Thoracic aorta (tissue), 1 donor: Measurements from ENCODE around the gene HIC2.

DNA sequence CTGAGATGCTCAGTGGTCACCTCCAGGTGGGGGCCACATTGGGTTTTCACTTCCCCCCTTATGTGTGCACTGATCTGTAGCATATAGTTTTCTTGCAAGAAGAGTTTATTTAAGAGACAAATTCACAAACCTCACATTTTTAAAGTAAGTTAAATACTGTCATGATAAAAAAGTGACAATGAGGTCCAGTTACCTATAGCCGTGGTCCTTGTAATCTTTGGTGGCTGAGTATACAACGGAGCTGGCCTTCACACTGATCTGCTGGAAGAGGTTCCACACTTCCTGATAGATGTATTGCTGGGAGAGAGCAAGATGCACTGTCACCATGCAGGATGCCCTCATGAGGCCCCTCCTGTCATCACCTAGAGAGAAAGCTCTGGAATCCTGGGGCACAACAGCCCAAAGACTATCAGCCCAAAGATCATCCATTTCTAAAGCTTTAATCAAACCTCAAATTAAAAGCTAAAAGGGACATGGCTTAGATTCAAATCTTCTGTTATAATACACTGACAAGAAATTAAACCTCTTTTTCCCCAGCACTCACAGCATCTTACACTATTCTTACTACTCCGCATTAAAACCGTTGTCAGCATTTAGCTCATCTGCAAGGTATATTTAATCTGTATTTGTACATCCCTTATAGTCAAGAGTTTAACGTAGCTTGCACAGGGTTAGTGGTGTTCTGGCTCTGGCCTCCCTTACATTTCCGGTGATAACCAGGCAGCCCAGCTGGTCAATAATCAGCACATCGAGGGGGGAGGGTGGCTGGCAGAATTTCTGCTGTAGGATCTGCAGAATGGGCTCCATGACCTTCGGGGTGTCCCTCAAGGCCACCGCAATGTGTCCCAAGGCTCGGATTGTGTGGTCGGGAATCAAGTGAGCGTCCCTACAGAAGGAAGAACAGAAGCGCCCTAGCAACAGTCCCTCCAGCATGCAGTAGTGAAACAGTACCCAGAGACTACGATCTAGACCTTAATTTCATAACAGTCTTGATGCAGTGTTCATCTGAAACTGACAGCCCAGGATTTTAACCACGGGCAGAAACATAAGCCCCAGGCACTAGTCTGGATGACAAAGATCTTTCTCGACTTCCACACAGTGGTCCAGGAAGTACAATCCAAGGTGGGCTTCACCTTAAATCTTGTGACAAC, 24.9 kb downstream of the SERPIND1 start:
- RAMPAGE, long total RNA: no peak

GRCh38 chr22:20820241-20821079, 38.2 kb downstream of the PI4KA start:
- RAMPAGE, long total RNA: no peak

DNA sequence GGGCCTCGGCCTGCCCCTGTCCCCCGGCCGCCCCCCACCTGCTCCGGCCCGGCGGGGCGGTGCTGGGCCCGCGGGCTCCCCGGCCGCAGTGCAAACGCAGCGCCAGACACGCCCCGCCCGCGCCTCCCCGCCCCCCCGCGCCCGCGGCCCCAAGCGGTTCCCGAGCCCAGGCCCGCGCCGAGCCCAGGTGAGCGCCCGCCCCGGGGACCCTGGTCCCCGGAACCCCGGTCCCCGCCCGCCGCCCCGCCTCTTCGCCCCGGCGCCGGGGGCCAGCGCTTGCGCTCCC, 2.1 kb upstream of the AIFM3 start:
- RAMPAGE, long total RNA: no peak

DNA sequence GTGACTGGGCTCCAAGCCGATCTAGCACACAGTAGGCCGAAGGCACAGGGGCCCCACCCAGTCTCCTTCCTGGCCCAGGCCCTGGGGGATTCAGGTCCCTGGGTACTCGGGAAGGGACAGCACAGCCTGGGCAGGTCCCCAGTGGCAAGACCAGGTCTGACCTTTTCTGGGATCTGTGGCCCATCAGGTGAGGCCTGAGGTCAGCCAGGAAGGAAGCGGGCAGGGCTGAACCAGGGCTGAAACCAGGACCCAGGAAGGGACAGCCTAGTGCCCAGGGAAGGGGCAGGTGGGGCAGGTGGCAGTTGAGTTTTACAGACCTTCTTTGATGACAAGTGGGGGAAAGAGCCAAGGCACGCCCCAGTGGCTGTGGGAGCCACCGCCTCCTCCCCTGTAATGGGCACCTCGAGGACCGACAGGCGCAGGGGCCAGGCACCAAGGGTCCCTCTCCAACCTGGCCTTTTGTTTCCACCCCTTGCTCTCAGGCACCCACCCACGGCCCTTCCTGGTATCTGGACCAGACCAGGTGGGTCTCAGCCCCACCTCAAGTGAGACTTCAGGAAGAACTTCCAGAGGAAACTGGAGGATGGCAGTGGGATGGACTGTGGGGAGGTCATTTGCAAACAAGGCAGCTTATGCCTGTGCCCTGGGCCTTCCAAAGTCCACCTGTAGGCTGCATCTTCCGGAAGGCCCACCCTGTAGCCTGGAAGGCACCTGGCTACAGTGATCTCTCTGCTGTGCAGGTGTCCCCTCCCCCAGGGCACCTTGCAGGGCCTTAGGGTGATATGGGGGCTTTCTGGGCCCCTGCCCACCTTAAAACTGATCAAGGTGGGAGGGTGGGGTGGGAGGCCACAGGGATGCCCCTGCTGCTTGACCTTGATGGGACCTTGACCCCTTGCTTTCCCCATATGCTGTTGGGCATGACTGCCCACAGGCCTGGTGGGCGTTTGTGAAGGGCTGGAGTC, 750 bp upstream of the AIFM3 start:
- RAMPAGE, long total RNA: no peak

- RAMPAGE, long total RNA: no peak
Observed at GRCh38 chr22:21001071-21001960, 602 bp downstream of the THAP7 start.

- RAMPAGE, long total RNA: no peak
Observed at GRCh38 chr22:21417295-21417836, at the start of gene HIC2. HIC2 (plus strand) TSS chr22:21417371.

GRCh38 chr22:21568982-21569190, 1.4 kb downstream of the UBE2L3 start:
- RAMPAGE, long total RNA: no peak

- RAMPAGE, long total RNA: no peak
Observed at GRCh38 chr22:21620366-21621013, 9.3 kb downstream of the YDJC start.

DNA sequence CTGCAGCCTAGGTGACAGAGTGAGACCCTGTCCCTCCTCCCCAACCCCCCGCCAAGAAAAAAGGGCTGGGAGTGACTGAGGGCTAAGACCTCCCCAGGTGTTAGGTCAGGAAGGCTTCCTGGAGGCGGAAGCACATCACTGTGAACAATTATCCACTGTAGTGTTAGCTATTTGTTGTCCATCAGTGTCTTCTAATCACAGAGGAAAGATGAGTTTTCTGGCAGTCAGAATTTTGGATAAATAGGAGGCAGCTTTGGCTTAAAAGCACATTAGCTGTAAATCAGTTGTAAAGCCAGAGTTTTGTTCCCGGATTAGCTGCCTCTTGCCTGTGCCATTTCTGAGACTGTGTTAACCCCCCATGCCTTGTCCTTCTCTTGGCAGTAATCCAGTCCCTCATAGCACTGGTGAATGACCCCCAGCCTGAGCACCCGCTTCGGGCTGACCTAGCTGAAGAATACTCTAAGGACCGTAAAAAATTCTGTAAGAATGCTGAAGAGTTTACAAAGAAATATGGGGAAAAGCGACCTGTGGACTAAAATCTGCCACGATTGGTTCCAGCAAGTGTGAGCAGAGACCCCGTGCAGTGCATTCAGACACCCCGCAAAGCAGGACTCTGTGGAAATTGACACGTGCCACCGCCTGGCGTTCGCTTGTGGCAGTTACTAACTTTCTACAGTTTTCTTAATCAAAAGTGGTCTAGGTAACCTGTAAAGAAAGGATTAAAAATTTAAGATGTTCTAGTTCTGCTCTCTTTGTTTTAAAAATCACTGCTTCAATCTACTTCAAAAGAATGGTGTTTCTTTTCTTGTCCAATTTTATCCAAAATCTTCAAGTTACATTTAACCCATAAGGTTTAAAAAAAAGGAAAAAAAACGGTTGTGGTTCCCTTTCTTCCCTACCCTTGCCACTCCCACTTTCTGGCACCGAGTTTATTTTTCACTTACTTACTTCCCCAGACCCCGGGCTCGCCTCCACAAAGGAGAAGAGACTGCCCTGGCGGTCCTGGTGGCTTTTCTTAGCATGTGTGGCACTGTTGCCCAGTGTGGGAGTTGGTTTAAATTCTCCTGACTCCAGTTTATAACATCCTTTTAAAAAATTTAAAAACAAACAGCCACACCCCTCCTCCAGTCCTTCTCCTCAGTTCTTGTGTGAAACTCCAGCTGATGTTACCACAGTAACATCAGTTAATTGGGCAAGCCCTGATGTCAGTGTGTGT, 8.3 kb downstream of the YDJC start:
- RAMPAGE, long total RNA: no peak

DNA sequence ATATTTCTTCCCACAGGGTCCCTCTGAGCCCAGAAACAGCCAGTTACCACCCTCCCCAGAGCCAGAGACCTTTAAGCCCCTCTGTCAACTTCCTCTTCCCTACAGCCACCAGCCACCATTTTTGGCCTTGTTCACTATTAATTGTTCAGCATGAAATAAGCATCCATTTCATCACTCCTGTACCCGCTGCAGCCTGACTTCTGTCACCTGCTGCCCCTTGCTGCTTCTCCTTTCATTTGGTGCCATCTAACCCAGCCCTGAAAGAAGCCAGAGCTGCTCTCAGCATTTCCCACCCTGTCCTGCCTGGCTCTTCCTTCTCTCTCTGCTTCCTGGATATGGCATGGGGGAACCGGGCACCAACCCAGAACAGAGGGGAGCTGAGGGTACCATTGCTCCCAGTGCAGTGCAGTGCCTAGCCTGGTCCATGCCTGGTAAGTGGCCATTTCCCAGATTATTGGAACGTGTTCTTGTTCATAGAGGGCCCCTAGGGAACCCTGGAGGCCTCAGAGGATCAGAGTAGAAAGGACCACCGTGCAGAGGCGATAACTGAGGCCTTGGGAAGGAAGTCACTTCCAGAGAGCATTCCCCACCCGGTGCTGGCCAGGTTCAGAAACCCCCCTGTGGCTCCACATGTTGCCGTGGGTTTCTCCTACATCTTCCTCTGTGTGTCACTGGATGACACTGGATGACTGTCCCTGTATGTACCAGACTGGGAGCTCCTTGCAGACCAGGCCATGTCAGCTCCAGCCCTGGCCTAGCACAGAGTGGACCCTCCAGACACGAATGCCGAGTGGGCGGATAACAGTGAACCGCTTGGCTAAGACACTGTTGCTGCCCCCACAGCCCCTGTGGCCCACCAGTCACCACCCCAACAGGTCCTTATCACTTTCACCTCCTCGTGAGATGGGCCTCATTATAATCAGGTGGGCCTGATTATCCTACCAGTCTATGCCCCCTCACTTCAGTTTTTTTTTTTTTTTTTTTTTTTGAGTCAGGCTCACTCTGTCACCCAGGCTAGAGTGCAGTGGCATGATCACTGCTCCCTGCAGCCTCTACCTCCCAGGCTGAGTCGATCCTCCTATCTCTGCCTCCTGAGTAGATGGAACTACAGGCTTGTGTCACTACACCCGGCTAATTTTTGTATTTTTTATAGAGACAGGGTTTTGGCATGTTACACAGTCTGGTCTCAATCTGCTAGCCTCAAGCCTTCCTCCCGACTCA, 4.6 kb downstream of the YDJC start:
- RAMPAGE, long total RNA: no peak

GRCh38 chr22:21701520-21702305, 33.9 kb downstream of the YPEL1 start:
- RAMPAGE, long total RNA: no peak

GRCh38 chr22:21755872-21756461, 20.4 kb upstream of the YPEL1 start:
- RAMPAGE, long total RNA: no peak

DNA sequence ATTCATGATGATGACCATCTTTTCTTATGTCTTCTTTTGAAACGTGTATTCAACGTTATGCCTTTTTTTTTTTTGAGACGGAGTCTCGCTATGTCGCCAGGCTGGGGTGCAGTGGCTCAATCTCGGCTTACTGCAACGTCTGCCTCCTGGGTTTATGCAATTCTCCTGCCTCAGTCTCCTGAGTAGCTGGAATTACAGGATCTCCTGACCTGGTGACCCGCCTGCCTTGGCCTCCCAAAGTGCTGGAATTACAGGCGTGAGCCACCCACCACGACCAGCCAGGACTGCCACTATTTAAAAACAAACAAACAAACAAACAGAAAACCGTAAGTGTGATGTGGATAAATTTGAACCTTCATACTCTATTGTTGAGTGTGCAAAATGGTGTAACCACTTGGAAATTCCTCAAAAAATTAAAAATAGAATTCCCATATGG, 56.7 kb downstream of the MAPK1 start:
- RAMPAGE, long total RNA: no peak

DNA sequence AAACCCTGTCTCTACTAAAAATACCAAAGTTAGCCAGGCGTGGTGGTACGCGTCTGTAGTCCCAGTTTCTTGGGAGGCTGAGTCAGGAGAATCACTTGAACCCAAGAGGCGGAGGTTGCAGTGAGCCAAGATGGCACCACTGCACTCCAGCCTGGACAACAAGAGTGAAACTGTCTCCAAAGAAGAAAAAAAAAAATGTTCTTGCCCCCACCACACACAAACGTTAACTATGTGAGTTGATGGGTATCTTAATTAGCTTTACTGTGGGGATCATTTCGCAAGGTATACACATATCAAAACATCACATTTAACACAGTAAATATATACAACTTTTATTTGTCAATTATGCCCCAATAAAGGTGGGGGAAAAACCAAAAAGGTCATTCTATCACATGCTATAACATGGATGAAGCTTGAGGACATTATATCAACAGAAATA, 53.6 kb downstream of the MAPK1 start:
- RAMPAGE, long total RNA: no peak

DNA sequence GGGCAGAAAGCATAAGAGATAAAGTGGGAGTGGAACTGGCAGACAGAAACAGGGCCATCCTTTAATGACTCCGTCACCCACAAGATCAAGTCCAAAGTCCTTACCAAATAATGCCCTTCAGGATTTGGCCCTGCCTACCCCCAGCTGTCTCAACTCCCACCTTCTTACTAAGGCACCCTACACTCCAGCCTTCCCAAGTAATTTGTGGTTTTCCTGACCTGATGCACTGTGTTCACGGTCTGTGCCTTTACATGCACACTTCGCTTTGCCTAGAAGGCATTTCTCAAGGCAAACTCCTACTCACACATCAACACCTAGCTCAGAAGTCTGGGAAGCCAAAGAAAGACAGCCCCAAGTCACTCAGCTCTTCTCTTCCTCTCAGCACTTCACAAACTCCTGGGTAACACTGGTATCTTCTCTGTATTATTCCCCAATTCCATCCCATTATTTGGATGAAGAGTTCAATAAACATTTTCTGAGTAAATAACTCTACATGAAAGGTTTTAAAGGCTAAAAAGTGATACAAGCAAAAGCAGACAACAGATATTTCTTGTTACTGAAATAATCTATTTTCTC, 5.9 kb downstream of the MAPK1 start:
- RAMPAGE, long total RNA: no peak

GRCh38 chr22:21975983-21977071, 6.3 kb downstream of the TOP3B start:
- RAMPAGE, long total RNA: no peak

- RAMPAGE, long total RNA: no peak
Observed at GRCh38 chr22:22037245-22037787, 54.7 kb upstream of the TOP3B start.

DNA sequence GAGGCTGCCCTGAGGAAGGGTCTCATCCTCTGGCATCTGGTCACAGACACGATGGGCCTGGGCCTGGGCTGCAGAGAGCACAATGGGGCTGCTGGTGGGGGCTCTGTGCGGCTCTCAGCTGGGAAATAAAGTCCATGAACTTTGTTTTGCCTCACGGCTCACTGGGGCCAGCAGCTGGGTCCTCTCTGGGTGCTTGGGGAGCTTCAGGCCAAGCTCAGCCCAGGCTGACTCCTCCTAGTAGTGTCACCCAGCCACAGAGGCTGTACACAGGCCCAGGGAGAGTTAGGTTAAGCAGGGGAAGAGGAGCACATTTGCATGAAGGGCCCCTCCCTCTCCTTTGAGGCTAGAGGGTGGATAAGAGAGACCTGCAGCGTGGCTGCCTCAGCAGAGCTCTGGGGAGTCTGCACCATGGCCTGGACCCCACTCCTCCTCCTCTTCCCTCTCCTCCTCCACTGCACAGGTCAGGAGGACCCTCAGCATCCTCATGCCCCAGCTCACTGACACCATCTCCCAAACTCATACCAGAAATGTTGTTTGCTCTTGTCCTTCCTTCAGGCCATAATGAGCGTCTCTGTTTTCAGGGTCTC, 82.7 kb upstream of the VPREB1 start:
- RAMPAGE, long total RNA: no peak

GRCh38 chr22:22291547-22292258, 47.1 kb downstream of the VPREB1 start:
- RAMPAGE, long total RNA: no peak

- RAMPAGE, long total RNA: no peak
Observed at GRCh38 chr22:22375541-22376199, 131.1 kb downstream of the VPREB1 start.